ENCODE measurements around a stretch of chr17.

DNA sequence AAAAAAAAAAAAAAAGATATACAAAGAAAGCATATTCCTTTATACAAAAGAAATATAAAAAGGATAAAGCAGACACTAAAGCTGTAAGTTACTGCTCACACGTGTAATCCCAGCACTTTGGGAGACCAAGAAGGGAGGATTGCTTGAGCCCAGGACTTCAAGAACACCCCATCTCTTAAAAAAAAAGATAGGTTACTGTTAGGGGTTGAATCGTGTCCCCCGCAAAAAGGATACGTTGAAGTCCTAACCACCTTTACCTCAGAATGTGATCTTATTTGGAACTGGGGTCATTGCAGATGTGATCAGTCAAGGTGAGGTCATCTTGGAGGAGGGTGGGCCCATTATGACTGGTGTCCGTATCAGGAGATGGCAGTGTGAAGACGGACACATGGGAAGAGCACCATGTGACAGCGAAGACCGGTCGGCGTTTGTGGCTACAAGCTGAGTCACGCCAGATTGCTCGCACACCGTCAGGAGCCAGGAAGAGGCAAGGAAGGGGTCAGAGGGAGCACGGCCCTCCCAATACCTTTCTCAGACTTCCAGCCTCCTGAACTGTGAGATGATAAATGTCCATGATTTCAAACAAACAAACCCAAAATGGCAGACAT, 13.0 kb downstream of the STARD3 start:
- RRBS, 2 experiments: no CpG with 5 or more reads among the region's 14 CpGs

DNA sequence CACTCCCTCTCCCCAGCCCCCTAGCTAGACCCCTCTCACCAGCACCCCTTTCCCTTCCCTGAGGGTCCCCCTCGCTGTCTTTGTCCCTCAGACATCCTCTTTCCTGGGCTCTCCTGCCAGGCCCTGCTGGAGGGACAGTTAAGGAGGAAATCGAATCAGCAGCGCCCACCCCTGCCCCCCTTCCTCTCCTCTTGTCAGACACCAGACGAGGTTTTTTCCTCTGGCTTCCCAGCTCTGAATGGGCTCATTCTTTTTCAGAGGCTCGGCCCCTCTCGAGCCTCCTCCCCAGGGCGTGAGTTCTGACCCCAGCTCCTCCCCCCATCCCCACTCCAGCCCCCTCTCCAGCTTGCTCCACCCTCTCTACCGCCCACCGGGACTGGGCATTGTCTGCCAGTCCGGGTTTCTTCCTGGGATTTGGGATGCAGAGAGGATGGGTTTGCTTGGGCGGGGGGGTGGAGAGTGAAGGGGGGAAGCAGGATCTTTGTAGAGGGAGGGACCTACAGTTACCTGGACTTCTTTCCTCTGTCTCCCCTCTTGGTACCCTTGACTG, 3.8 kb upstream of the ERBB2 start:
- RRBS, 2 experiments: no CpG with 5 or more reads among the region's 11 CpGs

- RRBS, 2 experiments: no CpG with 5 or more reads among the region's 11 CpGs
Observed at GRCh38 chr17:39701004-39702077, 1.5 kb downstream of the ERBB2 start.

DNA sequence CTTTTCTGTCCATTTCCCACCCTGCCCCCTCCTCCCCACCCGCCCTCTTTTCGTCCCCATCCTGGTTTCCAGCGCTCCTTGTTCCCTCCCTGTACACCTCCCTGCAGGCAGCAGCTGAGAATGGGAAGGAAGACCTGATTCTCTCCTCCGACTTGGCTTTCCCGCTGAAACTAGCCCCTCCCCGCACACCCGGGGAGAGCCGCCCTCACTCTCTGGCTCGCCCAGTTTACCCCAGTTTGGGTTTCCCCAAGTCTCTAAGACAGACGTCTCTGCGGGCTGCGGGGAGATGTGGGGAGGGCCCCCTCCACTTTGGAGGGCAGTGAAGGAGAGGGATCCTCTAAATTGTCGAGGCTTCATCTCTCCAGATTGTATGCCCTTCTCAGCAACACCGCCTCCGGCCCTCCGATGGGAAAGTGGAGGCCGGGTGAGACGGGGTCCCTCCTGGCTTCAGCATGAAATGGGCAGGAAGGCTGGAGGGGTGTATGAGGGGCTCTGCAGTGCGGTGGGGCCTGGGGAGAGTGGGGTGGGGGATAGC, 830 bp downstream of the GRB7 start:
- RRBS, 2 experiments: no CpG with 5 or more reads among the region's 19 CpGs

- RRBS, 2 experiments: 7 to 17% methylated on average over 2 of the region's 29 CpGs
Observed at GRCh38 chr17:39754780-39755142, 17.0 kb downstream of the GRB7 start.

DNA sequence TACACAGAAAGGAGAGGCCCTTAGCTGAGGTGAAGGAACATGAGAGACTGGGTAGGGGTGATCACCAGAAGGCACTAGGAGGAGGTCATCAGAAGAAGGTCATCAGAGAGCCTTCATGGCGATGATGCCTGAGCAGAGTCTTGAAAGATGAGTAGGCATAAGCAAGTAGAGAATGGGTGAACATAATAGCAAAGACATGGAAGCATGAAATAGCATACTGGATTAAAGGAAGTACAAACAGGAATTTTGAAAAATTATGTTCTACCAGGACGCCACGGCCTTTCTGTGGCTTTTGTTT, 2.9 kb downstream of the IKZF3 start:
- RRBS, 2 experiments: no CpG with 5 or more reads among the region's 3 CpGs

- RRBS, 2 experiments: no CpG with 5 or more reads among the region's 12 CpGs
Observed at GRCh38 chr17:39924110-39924775, 3.2 kb downstream of the ORMDL3 start.

DNA sequence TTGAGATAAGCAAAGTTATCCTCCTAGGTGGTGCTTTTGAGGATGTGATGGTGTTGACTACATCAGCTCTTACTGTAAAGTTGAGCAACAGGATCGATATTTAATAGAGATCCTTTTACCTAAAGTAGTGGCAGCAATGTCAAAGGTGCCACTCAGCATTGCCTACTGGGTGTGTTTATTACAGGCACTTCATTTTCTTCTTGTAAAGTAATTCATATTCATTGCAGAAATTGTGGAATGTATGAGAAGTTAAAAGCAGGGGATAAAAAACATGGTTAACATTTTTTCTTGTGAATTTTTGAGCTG, 1.5 kb downstream of the PSMD3 start:
- RRBS, 2 experiments: no CpG with 5 or more reads among the region's 1 CpG

DNA sequence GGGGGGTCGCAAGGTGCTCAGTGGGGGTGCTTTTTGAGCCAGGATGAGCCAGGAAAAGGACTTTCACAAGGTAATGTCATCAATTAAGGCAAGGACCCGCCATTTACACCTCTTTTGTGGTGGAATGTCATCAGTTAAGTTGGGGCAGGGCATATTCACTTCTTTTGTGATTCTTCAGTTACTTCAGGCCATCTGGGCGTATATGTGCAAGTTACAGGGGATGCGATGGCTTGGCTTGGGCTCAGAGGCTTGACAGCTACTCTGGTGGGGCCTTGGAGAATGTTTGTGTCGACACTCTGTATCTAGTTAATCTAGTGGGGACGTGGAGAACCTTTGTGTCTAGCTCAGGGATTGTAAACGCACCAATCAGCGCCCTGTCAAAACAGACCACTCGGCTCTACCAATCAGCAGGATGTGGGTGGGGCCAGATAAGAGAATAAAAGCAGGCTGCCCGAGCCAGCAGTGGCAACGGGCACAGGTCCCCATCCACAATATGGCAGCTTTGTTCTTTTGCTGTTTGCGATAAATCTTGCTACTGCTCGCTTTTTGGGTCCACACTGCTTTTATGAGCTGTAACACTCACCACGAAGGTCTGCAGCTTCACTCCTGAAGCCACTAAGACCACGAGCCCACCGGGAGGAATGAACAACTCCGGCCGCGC, 3.2 kb upstream of the CSF3 start:
- RRBS, 2 experiments: no CpG with 5 or more reads among the region's 19 CpGs

- RRBS, 2 experiments: no CpG with 5 or more reads among the region's 3 CpGs
Observed at GRCh38 chr17:40071792-40072218, 9.0 kb downstream of the THRA start.

DNA sequence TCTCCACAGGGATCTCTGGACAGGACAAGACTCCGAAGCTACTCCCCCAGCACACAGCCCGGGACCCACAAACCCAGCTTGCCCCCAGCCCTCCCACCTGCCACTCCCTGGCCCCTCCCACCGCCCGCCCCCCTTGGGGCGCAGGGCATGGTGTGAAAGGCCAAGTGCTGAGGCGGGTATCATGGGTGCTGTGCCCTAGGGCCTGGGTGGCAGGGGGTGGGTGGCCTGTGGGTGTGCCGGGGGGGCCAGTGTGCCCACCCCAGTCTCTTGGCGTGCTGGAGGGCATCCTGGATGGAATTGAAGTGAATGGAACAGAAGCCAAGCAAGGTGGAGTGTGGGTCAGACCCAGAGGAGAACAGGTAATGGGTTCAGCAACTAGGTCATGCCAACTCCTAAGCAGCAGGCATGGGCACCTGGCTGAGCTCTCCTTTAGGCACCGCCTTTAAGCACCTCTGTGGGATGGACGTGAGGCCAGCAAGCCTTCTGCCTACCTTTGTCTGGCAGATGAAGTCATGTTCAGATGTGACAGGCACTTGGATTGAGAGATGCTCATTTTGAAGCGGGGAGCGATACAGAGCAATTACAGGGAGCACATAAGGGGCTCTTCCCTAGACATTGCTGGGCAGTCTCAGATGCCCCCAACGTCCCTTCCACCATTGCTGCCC, 11.6 kb downstream of the THRA start:
- RRBS, 2 experiments: no CpG with 5 or more reads among the region's 13 CpGs

DNA sequence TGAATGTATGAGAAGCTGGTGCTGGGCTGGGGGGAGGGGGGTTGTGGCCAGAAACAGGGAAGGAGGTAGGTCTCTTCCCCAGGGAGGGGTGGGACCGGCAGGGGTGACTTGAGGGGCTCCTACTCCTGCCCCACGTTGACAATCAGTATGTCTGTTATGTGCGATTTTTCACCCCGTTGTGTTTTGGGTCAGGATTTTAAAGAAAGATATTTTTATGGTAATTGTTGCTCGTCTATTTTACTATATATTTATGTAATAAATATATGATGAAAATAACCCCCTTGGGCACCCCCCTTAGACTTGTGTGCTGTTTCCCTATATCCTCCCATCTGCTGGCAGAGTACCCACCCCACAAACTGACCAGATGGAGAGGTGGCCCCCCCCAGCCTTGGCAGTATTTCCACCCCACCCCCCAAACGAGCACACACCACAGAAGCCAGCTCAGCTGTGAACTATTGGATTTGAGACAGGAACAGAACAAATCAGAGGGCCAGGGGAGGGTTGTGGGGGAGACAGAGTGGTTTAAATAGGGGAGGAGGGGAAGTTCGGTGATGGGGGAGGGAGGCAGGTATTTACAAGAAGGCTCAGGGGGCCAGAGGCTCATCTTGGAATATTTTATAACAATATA, 7.9 kb downstream of the NR1D1 start:
- RRBS, 2 experiments: no CpG with 5 or more reads among the region's 7 CpGs

GRCh38 chr17:40103741-40104219, 3.4 kb upstream of the NR1D1 start:
- RRBS, 2 experiments: no CpG with 5 or more reads among the region's 6 CpGs

- RRBS, 2 experiments: no CpG with 5 or more reads among the region's 20 CpGs
Observed at GRCh38 chr17:40106369-40107620, 6.4 kb upstream of the NR1D1 start.

- RRBS, 2 experiments: 1 to 9% methylated on average over 4 of the region's 8 CpGs
Observed at GRCh38 chr17:40122420-40122469, 474 bp downstream of the MSL1 start.

DNA sequence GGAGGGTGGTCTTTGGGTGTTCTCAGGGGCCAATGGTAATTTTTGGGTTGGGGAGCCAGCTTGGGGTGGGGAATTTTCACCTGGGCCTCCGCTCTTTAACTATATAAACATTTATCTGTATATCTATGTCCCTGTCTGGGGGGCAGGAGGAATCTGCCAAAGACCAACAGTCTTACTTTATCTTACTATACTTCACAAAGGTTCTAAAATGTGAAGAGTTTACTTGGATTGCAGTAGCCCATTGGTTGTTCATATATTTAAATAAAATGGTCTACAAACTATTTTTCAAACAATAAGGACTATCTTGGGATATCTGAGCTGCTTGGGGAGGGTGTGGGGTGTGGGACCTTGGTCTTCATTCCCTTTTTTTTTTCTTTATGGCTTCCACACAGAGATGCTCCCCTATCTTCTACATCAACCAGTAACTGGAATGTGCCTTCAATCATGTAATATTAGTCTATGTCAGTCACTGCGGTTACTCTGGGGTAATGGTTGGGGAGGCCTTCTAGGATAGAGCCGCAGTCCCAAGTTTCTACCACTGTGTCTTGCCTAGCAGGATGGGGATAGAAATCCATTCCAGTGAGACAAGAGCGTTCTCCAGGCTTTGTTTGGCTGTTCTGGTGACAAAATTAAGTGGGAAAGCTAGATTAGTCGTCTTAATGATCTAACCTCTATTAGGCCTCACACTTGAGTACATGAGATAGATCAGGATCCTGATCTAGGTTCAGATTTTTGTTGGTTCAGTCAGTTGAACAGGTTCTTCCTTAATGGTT, 8.4 kb downstream of the MSL1 start:
- RRBS, 2 experiments: no CpG with 5 or more reads among the region's 5 CpGs

DNA sequence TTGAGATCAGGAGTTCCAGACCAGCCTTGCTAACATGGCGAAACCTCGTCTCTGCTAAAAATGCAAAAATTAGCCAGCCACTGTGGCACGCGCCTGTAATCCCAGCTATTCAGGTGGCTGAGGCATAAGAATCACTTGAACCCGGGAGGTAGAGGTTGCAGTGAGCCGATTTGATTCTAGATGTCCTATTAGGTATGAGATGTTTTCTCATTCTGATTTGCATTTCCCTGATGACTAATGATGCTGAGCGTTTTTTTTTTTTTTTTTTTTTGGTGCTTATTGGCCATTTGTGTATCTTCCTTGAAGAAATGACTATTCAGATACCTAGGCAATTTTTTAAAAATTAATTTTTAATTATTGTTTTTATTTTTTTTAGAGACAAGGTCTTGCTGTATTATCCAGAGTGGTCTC, 13.5 kb downstream of the CASC3 start:
- RRBS, 2 experiments: no CpG with 5 or more reads among the region's 7 CpGs

DNA sequence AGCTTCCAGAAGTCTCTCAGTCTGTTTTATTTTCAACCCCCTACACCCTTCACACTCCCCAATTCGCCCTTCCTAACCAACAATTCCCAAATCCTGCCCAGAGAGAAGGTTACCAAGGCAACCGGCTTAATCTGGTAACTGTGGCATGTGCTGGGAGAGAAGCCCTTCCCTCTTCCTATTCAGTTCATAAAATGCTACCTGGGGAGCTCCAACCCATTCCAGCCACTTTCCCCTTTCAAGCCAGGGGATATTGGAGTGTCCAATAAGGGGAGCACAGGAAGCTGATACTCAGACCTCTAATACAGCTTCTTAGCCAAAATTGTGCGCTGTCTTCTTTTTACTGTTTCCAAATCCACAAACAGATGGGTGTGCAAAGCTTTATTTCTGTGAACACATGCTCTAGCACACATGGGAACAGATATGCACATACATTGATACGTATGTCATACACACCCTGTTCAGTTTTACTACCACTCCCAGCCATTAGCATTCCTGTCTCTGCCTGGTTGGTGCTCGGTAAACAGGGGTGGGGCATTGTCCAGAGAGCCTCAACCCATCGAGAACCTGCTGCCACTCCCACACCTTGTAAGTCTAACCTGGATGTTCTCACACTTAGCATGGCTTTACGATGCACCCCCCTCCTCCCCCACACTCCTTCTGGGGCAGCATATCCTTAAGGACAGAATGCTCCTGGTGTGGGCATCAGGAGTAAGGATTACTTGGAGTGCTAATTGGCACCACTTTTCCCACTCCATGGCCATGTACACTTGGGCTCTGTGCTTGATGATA, 1.1 kb upstream of the RAPGEFL1 start:
- RRBS, 2 experiments: no CpG with 5 or more reads among the region's 7 CpGs